Bronchial epithelial cell (primary cell): ENCODE measurements around a stretch of chr17.

- RRBS, 2 experiments: no CpG with 5 or more reads among the region's 7 CpGs
These were observed 20.8 kb downstream of the SRP68 start for GRCh38 chr17:76051461-76051959.

- RRBS, 2 experiments: no CpG with 5 or more reads among the region's 1 CpG
These were observed 11.0 kb downstream of the SRP68 start for GRCh38 chr17:76061354-76061658.

- RRBS, 2 experiments: 0 to 7% methylated on average over 3 of the region's 28 CpGs
These were observed 1.4 kb downstream of the ZACN start for GRCh38 chr17:76079960-76081146.

DNA sequence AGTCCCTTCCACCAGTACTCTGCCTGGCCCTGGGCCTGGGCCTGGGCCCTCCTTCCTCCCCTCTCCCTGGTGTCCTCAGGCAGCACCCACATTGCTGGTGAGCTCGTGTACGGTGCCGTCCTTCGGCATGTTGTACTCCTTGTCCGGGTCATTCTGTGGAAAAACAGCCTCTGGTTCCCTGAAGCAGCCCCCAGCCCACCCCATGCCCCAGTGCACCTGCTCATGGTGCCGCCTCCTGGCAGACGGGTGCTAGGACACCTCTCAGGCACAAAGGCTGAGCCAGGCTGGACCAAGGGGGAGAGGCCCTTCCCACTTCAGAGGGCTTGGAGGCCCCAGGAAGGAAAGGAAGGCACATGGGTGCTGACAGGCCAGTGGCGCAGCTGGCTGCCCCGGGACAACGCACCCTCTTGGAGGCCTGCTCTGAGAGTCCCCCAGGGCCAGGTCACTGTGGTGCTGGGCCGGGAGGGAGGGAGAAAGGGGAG is 9.0 kb downstream of the ZACN start:
- RRBS, 2 experiments: 82 to 85% methylated on average over 3 of the region's 11 CpGs

- RRBS, 2 experiments: no CpG with 5 or more reads among the region's 5 CpGs
These were observed 2.3 kb downstream of the RNF157 start for GRCh38 chr17:76238022-76238443.

DNA sequence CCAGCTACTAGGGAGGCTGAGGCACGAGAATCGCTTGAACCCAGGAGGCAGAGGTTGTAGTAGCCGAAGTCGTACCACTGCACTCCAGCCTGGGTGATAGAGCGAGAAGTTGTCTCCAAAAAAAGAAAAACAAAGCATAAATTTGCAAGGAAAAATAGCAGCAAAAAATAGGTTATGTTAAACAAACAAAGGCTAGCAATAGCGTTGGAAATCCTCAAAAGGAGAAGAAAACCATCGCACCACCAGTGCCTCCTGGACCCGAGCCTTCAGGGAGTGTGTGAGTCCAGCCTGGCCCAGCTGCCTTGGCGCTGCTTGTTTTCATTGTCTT is 4.6 kb upstream of the UBALD2 start:
- RRBS, 2 experiments: no CpG with 5 or more reads among the region's 9 CpGs

DNA sequence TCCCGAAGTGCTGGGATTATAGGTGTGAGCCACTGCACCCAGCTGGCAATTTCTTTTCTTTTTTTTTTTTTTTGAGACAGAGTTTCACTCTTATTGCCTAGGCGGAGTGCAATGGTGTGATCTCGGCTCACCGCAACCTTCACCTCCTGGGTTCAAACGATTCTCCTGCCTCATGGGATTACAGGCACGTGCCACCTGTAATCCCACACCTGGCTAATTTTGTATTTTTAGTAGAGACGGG is 2.4 kb downstream of the UBALD2 start:
- RRBS, 2 experiments: no CpG with 5 or more reads among the region's 7 CpGs

GRCh38 chr17:76269867-76271112 is 5.1 kb downstream of the UBALD2 start:
- RRBS, 2 experiments: 76 to 77% methylated on average over 3 of the region's 37 CpGs

GRCh38 chr17:76271113-76271603 is 6.0 kb downstream of the UBALD2 start:
- RRBS, 2 experiments: no CpG with 5 or more reads among the region's 11 CpGs

- RRBS, 2 experiments: 12 to 13% methylated on average over 7 of the region's 44 CpGs
These were observed 7.0 kb downstream of the UBALD2 start for GRCh38 chr17:76271817-76272866.

DNA sequence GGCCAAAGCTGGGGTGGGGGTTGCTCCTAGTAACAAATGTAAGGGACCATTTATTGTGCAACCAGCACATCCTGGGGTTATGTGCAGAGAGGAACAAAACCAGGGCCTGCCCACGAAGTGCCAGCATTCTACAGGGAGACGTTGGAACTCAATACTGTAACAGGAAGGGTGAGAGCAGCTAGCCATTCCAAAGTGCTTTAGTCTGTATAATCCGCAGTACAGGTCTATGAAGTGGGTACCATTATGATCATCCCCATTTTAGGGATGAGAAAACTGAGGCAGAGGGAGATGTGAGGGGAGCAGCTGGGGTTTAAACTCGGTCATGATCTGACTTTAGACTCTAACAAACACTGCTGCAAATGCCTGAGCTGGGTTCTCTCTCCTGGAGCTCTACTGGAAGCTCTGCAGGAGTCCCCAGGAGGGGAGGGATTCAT is 1.3 kb upstream of the RHBDF2 start:
- RRBS, 2 experiments: no CpG with 5 or more reads among the region's 4 CpGs

DNA sequence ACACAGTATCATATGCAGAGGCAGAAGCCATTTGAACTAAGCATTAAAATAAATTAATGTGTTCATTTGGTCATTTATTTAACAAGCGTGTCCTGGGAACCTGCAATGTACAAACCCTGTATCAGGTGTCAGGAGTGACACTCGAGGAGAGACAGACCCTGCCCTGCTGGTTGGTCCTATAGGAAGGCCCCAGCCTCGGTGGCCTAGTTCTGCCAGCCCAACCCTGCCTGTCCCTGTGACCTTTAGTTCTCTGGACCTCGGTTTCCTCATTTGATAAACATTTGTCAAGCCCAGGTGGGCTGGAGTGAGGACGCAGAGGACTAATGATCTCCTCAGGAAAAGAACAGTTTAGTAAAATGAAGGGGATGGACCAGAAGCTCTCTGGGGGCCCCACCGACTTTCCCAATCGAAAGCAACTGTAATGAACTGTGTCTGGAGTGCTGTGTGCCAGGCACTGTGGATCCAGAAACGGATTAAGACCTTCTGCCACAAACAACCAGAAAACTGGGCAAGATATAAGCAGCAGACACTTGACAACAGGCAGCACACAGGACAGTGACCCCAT is 8.6 kb downstream of the PRCD start:
- RRBS, 2 experiments: no CpG with 5 or more reads among the region's 8 CpGs

- RRBS, 2 experiments: no CpG with 5 or more reads among the region's 8 CpGs
These were observed 22.8 kb downstream of the ST6GALNAC2 start for GRCh38 chr17:76562893-76563254.

GRCh38 chr17:76569470-76570486 is 15.9 kb downstream of the ST6GALNAC2 start:
- RRBS, 2 experiments: 18 to 33% methylated on average over 1 of the region's 22 CpGs

DNA sequence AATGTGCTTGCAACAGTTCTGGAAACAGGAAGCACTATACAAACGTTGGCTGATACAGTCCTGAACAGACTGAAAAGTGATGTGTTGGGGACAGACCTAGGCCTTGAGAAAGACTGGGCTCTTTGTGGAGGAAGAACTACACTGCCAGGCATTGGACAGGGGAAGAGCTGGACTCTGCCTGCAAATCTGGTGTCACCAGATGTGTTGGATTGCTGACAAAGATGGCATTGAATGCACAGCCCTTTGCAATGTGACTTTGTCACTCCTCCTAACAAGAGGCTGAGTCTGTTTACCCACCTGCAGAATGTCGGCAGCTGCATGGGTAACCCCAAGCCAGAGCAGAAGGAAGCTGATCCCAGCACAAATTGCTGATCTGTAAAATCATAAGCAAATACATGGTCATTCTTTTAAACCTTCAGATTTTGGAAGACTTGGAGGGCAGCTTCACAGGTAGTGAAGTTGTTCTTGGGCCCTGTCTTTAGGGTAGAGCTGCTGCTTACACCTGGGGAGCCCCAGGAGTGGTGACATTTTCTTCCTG is 12.5 kb upstream of the ST6GALNAC2 start:
- RRBS, 2 experiments: no CpG with 5 or more reads among the region's 2 CpGs

DNA sequence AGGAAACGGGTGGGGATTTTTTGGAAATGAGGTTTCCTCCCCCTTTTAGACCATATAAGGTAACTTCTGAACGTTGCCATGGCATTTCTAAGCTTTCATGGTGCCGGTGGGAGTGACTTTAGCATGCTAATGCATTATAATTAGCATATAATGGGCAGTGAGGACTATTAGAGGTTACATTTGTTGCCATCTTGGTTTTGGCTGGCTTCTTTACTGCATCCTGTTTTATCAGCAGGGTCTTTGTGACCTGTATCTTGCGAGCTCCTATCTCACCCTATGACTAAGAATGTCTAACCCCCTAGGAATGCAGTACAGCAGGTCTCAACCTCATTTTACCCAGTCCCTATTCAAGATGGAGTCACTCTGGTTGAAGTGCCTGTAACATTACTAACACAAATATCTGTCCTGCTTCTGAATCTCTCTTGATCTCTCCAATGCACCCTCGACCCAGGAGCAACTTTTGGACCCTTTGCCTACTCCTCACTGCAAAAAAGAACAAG is 16.2 kb upstream of the ST6GALNAC2 start:
- RRBS, 2 experiments: no CpG with 5 or more reads among the region's 5 CpGs

GRCh38 chr17:76614205-76614535 is 28.5 kb upstream of the ST6GALNAC2 start:
- RRBS, 2 experiments: no CpG with 5 or more reads among the region's 7 CpGs

DNA sequence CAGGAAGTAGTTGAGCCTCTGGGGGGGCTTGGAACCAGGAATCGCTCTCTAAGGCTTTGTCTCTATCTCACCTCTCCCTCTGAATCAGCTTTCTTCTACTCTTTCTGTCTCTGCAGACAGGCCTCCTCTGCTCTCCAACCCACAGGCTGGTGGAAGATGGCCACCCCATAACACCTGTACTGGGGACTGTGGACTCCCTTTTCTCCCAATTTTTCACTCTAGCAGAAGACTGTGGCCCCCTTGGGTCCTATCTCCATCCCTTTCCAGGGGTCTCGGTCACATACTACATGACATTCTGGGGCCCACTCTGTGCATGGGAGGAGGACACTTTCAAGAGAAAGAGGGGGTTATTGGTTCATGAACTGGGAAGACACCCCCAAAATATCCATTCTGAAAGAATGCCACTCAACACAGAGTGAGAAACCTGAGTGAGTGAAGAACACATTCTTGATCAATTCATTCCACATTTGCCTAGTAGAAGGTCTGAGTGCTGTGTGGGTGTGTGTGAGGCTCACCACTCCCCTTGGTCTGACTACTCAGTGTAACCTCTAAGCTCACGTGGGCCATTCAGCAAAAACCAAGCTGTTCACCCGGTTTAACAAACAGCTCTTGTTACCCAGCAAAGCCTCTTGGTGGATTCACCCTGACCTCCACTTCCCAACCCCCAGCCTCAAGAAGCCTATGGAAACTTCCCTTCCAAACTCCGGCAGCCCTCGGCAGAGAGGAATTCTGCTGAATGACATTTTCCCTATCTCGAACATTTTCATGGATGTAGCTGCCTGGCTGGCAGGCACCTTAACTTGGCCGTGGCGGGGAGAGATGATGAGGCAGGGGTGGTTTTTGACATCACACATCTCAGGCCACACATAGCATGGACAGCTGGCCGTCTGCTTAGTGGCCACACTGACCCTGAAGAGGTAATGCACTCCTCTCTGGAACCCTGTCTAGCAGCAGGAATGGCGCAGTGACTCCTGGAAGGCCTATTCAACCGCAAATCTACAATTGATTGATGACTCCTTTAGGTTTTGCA is 11.7 kb downstream of the ST6GALNAC1 start:
- RRBS, 2 experiments: 17% methylated on average over 1 of the region's 12 CpGs; no CpG with 5 or more reads in 1 of the 2 experiments

GRCh38 chr17:76682253-76682687 is 28.5 kb downstream of the MXRA7 start:
- RRBS, 2 experiments: no CpG with 5 or more reads among the region's 13 CpGs

GRCh38 chr17:76697267-76698222 is 13.2 kb downstream of the MXRA7 start:
- RRBS, 2 experiments: no CpG with 5 or more reads among the region's 22 CpGs